A549 (cell line): ENCODE results near the genes POU1F1, CGGBP1 and EPHA3.

DNA sequence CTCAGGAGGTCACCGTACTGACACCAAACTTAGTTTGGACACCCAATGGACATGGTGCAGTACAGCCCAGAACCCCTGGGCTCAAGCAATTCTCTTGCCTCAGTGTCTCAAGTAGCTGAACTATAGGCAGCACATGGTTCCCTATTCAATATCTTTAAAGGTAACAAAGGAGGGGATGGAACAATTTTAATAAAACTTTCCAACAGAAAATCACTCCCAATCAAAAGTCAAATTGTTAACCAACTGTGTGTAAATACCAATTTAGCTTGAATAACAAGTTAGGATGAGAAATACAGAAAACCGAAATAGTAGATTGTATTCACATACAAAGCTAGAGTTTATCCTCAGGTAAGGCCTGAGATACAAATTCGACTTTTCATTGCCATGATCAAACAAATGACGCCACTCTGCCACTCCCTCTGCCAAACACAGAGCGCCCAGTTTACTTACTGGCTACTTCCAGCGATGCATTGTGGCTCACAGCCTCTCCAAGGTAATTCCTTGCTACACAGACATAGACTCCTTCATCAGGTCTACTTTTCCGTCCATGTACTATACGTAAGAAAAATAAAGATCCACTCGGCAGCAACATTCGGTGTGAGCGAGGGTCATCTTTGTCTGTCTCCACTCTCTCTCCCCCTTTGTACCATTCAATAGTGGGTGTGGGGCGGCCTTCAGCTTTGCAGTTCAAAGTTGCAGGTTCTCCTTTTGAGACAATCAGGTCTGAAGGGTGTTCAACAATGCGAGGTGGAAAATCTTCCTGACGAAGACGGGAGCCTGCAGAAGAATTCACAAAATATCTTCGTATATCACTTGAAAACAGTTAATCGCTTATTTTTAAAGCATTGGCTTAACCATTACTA lies 829.4 kb downstream of the ROBO1 start:
- PRO-cap: no peak
CAGE:
- cytosol, long polyA plus RNA: no peak
- long polyA plus RNA: no peak
- nucleus, long polyA plus RNA: no peak

GRCh38 chr3:79019314-79019941 lies 748.4 kb downstream of the ROBO1 start:
- PRO-cap: no peak
CAGE:
- cytosol, long polyA plus RNA: no peak
- long polyA plus RNA: start-site peak on the minus strand at chr3:79019419-79019737, 132 and 68 reads in 2 replicates
- nucleus, long polyA plus RNA: start-site peak on the minus strand at chr3:79019418-79019476, 212 and 2,080 reads in 2 replicates

- PRO-cap: no peak
CAGE:
- cytosol, long polyA plus RNA: no peak
- long polyA plus RNA: no peak
- nucleus, long polyA plus RNA: no peak
Measured at GRCh38 chr3:81547679-81548153, 213.7 kb downstream of the GBE1 start.

DNA sequence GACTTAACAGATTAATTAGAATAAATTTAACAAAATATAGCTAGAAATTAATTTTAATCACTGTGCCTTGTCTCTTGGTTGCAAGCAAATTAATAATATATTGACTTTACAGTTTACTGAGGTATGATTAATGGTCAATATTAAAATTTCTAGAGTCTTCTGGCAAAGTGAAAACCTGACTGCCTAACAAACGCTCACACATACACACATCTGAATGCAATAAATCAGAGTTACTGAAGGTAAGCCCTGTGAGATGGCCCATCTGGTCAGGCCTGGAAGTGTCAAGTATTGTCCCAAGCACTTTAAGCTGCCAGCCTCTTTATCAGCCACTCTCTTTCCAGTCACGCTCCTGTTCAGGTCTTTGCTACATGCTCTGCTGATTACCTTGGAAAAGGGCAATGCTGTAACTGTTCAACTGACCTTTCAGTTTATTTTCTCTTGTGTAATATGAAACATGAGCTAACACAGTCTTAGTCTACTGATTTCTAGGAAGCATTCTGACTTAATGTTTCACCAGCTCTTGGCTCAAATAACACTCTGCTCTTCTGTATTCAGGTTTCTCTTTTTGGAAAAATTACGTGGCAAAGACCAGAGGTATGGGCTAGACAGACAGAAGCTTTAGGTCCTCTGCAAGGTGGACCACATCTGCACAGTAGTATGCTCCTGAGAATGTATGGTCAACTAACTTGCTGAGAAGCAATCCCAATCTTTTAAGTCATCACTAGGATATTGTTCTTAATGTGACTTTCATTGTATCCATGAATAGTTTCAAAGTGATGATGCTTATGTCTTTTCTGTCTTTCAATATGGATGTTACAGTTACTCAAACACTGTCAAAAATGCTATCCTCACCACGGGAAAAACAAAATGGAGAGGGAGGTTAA lies 44.5 kb downstream of the GBE1 start:
- PRO-cap: no peak
CAGE:
- cytosol, long polyA plus RNA: no peak
- long polyA plus RNA: no peak
- nucleus, long polyA plus RNA: no peak

- PRO-cap: no peak
CAGE:
- cytosol, long polyA plus RNA: no peak
- long polyA plus RNA: no peak
- nucleus, long polyA plus RNA: no peak
Measured at GRCh38 chr3:81732873-81733486, 28.5 kb downstream of the GBE1 start.

- PRO-cap: no peak
CAGE:
- cytosol, long polyA plus RNA: no peak
- long polyA plus RNA: no peak
- nucleus, long polyA plus RNA: no peak
Measured at GRCh38 chr3:81762007-81762416, 567 bp upstream of the GBE1 start.

DNA sequence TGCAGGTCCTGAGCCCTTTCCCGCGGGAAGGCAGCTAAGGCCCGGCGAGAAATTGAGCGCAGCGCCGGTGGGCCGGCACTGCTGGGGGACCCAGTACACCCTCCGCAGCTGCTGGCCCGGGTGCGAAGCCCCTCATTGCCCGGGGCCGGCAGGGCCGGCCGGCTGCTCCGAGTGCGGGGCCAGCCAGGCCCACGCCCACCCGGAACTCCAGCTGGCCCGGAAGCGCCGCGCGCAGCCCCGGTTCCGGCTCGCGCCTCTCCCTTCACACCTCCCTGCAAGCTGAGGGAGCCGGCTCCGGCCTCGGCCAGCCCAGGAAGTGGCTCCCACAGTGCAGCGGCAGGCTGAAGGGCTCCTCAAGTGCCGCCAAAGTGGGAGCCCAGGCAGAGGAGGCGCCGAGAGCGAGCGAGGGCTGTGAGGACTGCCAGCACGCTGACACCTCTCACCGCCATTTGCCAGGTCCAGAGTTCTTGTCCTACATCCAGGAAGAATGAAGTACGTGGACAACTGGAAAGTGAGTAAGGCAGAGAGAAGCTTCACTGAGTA lies 1456.4 kb upstream of the GBE1 start:
- PRO-cap: no peak
CAGE:
- cytosol, long polyA plus RNA: no peak
- long polyA plus RNA: no peak
- nucleus, long polyA plus RNA: no peak

GRCh38 chr3:84805122-84805602 lies 153.6 kb upstream of the CADM2 start:
- PRO-cap: no peak
CAGE:
- cytosol, long polyA plus RNA: no peak
- long polyA plus RNA: no peak
- nucleus, long polyA plus RNA: no peak

- PRO-cap: no peak
CAGE:
- cytosol, long polyA plus RNA: no peak
- long polyA plus RNA: no peak
- nucleus, long polyA plus RNA: no peak
Measured at GRCh38 chr3:85383367-85383837, 424.6 kb downstream of the CADM2 start.

GRCh38 chr3:86993742-86994079 lies 2.8 kb upstream of the VGLL3 start:
- PRO-cap: no peak
CAGE:
- cytosol, long polyA plus RNA: no peak
- long polyA plus RNA: no peak
- nucleus, long polyA plus RNA: no peak

GRCh38 chr3:87276347-87276668 lies at the start of gene POU1F1:
Gene POU1F1 (minus strand): TSS chr3:87276584.
- PRO-cap: no peak
CAGE:
- cytosol, long polyA plus RNA: no peak
- long polyA plus RNA: no peak
- nucleus, long polyA plus RNA: no peak

GRCh38 chr3:87793006-87793614 lies 604 bp downstream of the HTR1F start:
- PRO-cap: no peak
CAGE:
- cytosol, long polyA plus RNA: no peak
- long polyA plus RNA: no peak
- nucleus, long polyA plus RNA: no peak

DNA sequence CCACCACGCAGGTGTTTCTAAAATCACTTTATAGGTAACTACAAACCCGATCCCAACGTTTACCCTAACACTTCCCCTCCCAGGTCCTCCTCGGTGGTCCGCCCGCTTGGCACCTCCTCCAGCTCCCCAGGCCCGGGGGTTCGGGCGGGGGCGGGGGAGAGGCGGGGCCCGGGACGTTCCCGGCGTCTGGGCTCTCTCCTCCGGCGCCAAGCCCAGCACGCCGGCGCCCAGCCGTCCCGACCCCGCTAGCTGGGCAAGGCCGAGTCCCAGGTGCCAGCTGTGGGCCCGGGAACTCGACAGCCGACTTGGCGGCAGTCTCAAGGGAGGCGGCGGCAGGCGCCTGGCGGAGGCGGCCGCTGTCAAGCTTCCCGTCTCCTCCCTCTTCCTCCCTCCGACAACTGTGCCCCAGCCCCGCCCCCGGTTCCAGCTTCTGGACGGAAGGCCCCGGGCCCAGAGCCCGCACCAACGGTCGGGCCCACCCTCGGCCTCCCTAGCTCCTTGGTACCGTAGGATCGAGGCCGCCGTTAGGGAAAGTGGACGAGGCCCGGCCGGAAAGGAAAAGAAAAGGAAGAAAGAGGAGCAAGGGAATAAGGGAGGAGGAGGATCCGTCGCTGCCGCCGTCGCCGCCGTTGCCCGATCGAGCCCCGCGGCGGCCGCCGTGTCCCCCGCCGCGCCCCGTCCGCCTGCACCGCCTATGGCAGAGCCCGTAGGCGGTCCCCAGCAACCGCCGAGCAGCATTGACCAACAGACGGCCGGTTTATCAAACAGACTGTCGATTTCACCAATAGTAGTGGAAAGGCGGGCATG lies at the start of gene CGGBP1:
Gene CGGBP1, minus strand, starts transcription at position 696 of the 807 bp plus-strand sequence.
- PRO-cap: bidirectional peak, plus-strand start at position 424 of the sequence, minus-strand start at position 390 of the sequence; bidirectional peak, plus-strand start outside the sequence, minus-strand start at position 661 of the sequence
CAGE:
- cytosol, long polyA plus RNA: no peak
- long polyA plus RNA: start-site peak on the minus strand centred at position 643 of the sequence, 37 bp wide, 264 and 88 reads in 2 replicates
- nucleus, long polyA plus RNA: no peak

DNA sequence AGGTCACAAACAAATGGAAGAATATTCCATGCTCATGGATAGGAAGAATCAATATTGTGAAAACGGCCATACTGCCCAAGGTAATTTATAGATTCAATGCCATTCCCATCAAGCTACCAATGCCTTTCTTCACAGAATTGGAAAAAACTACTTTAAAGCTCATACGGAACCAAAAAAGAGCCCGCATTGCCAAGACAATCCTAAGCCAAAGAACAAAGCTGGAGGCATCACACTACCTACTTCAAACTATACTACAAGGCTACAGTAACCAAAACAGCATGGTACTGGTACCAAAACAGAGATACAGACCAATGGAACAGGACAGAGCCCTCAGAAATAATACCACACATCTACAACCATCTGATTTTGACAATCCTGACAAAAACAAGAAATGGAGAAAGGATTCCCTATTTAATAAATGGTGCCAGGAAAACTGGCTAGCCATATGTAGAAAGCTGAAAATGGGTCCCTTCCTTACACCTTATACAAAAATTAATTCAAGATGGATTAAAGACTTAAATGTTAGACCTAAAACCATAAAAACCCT lies 40.3 kb downstream of the ZNF654 start:
- PRO-cap: no peak
CAGE:
- cytosol, long polyA plus RNA: no peak
- long polyA plus RNA: no peak
- nucleus, long polyA plus RNA: no peak

DNA sequence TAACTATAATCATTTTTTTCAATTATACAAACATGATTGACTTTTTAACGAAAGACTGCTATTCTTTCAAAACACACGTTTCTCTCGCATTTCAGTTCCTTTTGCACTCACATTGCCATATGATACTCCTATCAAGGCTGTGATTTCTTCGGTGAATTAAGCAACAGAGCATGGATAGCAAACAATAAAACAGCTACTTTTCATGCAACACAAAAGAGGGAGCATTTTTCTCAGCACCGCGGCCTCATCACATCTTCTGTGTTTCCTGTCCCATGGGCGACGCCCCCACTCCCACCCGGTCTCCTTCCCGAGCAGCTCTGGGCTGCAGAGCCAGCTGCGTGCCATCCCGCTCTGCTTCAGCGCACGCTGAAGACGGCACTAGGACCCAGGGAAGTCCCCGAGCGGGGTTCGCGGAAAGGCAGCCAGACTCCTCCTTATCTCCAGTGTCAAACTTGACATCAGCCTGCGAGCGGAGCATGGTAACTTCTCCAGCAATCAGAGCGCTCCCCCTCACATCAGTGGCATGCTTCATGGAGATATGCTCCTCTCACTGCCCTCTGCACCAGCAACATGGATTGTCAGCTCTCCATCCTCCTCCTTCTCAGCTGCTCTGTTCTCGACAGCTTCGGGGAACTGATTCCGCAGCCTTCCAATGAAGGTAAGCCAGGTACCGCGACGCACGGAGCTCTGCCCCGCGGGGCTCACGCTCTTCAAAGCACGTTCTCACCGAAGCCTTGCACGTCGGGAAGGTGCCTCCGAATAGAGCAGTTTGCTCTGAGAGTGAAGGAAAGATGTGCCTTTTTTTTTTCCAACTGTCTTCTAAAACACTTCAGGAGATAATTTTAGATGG lies at the start of gene EPHA3:
Gene EPHA3, plus strand, starts transcription at position 443 of the 850 bp plus-strand sequence.
- PRO-cap: bidirectional peak, plus-strand start at position 512 of the sequence, minus-strand start at position 375 of the sequence; bidirectional peak, plus-strand start at position 738 of the sequence, minus-strand start at position 636 of the sequence
CAGE:
- cytosol, long polyA plus RNA: no peak
- long polyA plus RNA: no peak
- nucleus, long polyA plus RNA: no peak

- PRO-cap: no peak
CAGE:
- cytosol, long polyA plus RNA: no peak
- long polyA plus RNA: no peak
- nucleus, long polyA plus RNA: no peak
Measured at GRCh38 chr3:89114066-89115025, 6.9 kb downstream of the EPHA3 start.

DNA sequence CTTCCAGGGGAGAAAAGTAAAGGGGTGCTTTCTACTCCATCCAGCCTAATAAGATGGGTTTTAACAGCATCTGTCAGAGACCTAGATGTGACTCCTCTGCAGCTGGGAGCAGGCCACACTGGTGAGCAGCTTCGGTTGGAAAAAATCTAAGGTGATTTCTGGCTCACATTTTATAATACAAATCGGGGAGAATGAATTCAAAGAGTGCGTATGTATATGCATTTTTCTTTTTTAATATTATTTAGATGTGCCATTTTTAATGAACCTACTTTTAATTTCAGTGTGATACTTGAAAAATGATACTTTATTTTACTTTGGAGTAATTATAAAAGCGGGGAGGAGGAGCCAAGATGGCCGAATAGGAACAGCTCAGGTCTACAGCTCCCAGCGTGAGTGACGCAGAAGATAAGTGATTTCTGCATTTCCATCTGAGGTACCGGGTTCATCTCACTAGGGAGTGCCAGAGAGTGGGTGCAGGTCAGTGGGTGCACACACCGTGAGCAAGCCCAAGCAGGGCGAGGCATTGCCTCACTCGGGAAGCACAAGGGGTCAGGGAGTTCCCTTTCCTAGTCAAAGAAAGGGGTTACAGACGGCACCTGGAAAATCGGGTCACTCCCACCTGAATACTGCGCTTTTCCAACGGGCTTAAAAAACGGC lies 640.0 kb downstream of the EPHA3 start:
- PRO-cap: no peak
CAGE:
- cytosol, long polyA plus RNA: no peak
- long polyA plus RNA: no peak
- nucleus, long polyA plus RNA: no peak

GRCh38 chr3:89925873-89926346 lies 818.5 kb downstream of the EPHA3 start:
- PRO-cap: no peak
CAGE:
- cytosol, long polyA plus RNA: no peak
- long polyA plus RNA: no peak
- nucleus, long polyA plus RNA: no peak

- PRO-cap: no peak
CAGE:
- cytosol, long polyA plus RNA: no peak
- long polyA plus RNA: no peak
- nucleus, long polyA plus RNA: no peak
Measured at GRCh38 chr3:94036415-94036956, 8.1 kb upstream of the STX19 start.

DNA sequence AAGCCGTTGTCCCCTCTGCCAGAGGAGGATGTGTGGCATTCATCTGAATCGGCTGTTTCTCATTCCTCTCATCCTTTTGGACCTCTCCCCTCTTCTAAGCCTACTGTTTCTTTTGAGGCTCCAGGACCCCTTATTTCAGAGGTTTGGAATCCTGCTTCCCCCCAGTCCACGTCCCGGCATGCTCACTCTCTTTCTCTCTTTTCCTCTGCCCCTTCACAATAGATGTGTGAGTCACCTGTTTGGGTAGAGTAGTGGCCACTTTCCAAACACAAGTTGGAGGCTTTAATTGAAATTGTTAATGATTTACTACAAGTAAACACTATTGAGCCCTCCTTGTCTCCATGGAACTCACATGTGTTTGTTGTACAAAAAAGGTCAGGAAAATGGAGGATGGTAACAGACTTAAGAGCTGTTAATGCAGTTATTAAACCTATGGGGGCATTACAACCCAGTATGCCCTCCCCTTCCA lies 585.9 kb downstream of the NSUN3 start:
- PRO-cap: no peak
CAGE:
- cytosol, long polyA plus RNA: no peak
- long polyA plus RNA: no peak
- nucleus, long polyA plus RNA: no peak